ENCODE measurements around the genes USP17L22, USP17L28 and USP17L30.

DNA sequence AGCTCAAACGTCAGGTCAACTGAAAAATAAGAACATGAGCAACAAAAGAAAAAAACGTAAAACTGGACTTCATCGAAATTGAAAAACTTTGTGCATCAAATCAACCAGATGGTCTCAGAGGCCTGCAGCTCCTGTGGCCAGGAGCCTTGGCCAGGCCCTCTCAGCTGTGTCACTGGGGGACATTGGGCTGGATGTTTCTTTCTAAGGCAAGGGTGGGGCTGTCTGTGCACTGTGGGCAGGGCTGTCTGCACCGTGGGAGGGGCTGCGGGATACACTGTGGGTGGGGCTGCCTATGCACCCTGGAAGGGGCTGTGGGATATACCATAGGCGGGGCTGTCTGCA is 31.4 kb downstream of the ACOX3 start:
- RAMPAGE, long total RNA, result no peak
- RRBS, result no CpG with 5 or more reads among the region's 6 CpGs

GRCh38 chr4:8438393-8439092 is 2.0 kb downstream of the ACOX3 start:
- RAMPAGE, long total RNA, result no peak
- RRBS, result 83% methylated on average over 2 of the region's 13 CpGs

- RAMPAGE, long total RNA, result no peak
- RRBS, result no CpG with 5 or more reads among the region's 3 CpGs
These were observed 1.3 kb downstream of the ACOX3 start for GRCh38 chr4:8439162-8439771.

- RAMPAGE, long total RNA, result no peak
- RRBS, result 20% methylated on average over 6 of the region's 23 CpGs
These were observed 32.6 kb downstream of the TRMT44 start for GRCh38 chr4:8472984-8473801.

DNA sequence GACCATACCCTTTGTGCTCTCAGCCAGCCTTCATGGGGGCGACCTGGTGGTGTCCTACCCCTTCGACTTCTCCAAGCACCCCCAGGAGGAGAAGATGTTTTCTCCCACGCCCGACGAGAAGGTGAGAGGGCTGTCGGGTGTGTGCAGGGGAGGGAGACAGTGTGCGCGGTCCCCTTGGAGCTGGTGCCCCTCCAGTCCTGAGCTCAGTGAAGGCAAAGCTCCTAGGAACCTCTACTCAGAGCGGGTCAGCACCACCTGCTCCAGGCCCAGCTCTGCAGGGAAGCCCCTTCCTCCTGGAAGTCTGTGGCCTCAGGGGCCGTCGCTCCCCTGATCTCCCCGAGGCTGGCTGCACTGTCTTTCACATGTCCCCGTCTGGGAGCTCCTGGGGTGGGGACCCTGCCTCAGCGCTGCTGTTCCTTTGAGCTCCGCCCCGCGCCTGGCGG is 14.8 kb downstream of the CPZ start:
- RAMPAGE, long total RNA, result no peak
- RRBS, result no CpG with 5 or more reads among the region's 18 CpGs

DNA sequence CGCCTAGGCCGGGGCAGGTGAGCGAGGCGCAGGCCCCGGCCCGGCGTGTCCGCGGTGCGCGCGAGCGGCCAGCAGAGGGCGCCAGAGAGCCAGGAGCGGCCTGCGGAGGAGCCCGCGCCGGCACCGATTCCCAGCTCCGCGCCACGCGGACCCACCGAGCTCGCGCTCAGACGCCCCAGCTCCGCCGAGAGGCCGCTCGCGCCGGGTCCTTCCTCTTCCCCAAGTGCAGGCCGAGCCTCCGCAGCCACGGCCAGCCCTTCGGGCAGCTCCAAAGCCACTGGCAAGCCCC is 128.9 kb upstream of the HMX1 start:
- RAMPAGE, long total RNA, result no peak
- RRBS, result no CpG with 5 or more reads among the region's 38 CpGs

GRCh38 chr4:9267283-9267902 is at the start of gene USP17L22:
Gene USP17L22 (plus strand): TSS chr4:9267619.
- RAMPAGE, long total RNA, result no peak
- RRBS, result no CpG with 5 or more reads among the region's 22 CpGs

- RAMPAGE, long total RNA, result no peak
- RRBS, result no CpG with 5 or more reads among the region's 16 CpGs
These were observed at the start of gene USP17L28 for GRCh38 chr4:9348717-9349039. Gene USP17L28 (plus strand): TSS chr4:9348893.

DNA sequence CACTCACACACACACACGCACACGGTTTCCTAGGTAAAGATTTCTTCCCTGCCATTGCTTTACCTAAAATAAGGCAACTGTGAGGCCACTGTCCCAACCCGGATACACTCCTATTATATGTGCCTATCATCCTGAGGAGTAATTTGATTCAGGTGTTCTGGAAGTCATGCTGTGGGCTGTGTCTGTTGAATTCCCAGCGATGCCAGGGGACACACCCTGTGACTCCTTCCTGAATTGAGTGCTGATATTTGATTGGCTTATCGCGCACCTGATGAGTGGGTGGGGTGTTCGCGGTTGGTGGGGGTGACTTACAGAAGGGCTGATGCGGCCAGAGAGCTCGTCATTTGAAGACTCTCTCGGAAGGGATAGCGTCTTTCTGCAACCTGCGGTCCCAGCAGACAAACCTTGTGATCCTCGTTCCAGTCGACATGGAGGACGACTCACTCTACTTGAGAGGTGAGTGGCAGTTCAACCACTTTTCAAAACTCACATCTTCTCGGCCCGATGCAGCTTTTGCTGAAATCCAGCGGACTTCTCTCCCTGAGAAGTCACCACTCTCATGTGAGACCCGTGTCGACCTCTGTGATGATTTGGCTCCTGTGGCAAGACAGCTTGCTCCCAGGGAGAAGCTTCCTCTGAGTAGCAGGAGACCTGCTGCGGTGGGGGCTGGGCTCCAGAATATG is at the start of gene USP17L30:
Gene USP17L30 (plus strand): TSS at position 429 of the 683 bp plus-strand sequence.
- RAMPAGE, long total RNA, result no peak
- RRBS, result no CpG with 5 or more reads among the region's 22 CpGs

- RAMPAGE, long total RNA, result no peak
- RRBS, result no CpG with 5 or more reads among the region's 8 CpGs
These were observed 2.5 kb upstream of the SLC2A9 start for GRCh38 chr4:10023744-10024164.

- RAMPAGE, long total RNA, result no peak
- RRBS, result no CpG with 5 or more reads among the region's 25 CpGs
These were observed 39.2 kb downstream of the WDR1 start for GRCh38 chr4:10077347-10077840.

DNA sequence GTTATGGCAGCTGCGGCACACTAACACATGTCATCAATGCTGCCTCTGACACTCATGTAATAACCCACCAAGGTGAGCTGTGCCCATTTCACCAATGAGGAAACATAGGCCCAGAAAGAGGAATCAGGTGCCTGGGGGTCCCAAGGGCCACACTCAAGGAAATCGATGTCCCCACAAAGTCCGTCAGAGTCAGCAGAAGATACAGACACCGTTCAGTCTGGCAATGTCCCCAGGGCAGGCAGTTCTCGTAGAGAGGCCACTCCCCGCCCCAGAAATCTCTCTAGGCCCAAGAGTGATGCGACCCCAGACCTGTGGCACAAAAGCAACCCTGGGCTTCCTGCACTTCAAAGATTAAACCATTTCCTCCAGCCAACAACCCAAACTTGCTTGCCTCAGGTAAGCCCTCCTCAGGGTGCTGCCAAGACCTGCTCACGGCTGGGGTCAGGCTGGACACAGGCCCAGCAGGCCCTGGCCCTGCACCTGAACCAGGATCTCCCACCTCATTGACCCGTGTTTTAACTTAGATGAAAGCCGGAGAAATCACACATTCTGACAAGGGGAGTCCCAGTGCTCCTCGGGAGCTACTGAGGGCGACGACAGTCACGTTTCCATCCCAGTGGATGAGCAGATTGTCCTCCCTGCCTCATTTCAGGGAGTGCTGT is 26.2 kb downstream of the WDR1 start:
- RAMPAGE, long total RNA, result no peak
- RRBS, result no CpG with 5 or more reads among the region's 14 CpGs

DNA sequence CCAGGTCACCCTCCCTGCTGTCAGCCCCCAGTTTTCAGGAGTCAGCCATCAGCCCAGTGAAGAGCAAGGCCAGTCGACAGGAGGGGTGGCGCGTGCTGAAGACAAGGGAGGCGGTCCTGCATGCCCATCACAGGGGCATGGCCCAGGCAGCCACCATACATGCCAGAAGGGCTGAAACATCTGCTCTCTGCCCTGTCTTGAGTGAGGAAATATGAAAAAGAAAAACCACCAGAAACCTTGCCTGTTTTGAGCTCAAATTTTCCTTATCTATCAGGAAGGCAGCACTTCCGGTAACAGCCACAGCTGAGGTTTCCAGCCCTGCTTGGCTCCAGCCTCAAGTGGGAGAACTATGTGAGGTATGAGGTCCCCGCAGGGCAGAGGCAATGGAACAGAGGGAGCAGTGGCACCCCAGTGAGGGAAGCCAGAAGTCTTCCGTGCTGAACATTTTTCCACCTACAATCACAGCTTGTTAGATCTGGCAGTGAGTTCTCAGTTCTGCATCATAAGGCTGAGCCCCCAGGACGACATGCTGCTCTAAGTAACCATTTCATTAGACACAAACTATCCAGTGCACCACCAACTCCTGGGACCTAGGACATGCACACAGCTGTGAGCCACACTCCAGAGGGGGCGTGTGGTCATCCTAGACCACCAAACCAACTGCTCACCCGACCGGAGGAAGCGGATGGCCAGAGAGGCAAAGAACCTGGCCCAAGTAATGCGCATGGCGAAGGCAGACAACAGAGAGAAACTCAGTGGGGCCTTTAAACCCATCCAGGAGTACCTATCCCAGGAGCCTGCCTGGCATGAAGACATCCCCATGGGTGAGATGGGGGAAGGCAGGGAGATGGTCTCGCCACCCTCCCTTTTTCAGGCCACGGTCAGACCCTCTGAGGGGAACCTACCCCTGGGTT is 22.7 kb downstream of the WDR1 start:
- RAMPAGE, long total RNA, result no peak
- RRBS, result no CpG with 5 or more reads among the region's 16 CpGs

GRCh38 chr4:10104159-10104832 is 12.3 kb downstream of the WDR1 start:
- RAMPAGE, long total RNA, result no peak
- RRBS, result no CpG with 5 or more reads among the region's 9 CpGs

- RAMPAGE, long total RNA, result no peak
- RRBS, result no CpG with 5 or more reads among the region's 31 CpGs
These were observed 797 bp upstream of the WDR1 start for GRCh38 chr4:10117155-10118036.

DNA sequence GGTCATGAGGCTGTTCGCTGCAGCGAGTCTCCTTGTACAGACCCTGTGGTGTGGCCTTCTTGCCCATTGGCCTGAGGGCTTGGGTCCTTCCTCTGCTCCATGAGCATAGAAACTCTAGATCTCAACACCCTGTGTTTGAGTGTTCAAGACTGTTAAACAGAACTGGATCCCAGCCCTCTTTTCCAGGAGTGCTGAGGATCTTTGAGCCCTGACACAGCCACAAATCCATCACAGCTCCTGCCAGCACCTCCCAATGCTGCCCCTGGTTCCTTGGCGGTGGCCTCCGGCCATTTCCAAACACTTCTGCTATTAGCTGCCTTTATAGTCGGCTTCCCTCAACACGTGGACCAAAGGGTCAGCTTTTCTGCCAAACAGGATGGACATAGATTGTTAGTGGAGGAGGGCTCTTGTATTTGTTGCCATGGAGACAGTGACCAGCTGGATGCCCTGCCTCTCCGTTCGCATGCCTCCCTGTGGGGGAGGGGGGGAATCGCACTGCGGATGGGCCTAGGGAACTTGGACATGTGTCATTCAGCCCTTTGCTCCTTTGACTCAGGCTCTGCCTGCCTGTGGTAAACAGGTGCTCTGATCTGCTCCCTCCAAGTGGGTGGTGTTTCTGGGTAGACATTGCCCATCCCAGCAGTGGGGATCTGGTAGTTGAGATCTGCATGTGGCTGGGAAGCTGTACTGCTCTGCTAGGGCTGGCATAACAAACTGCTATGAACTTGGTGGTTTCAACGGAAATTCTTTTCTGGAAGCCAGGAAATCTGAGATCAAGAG is 6.8 kb upstream of the WDR1 start:
- RAMPAGE, long total RNA, result no peak
- RRBS, result no CpG with 5 or more reads among the region's 11 CpGs

- RAMPAGE, long total RNA, result no peak
- RRBS, result no CpG with 5 or more reads among the region's 8 CpGs
These were observed 69.1 kb upstream of the WDR1 start for GRCh38 chr4:10185255-10186446.

- RAMPAGE, long total RNA, result no peak
- RRBS, result no CpG with 5 or more reads among the region's 3 CpGs
These were observed 115.4 kb upstream of the WDR1 start for GRCh38 chr4:10232039-10232346.

DNA sequence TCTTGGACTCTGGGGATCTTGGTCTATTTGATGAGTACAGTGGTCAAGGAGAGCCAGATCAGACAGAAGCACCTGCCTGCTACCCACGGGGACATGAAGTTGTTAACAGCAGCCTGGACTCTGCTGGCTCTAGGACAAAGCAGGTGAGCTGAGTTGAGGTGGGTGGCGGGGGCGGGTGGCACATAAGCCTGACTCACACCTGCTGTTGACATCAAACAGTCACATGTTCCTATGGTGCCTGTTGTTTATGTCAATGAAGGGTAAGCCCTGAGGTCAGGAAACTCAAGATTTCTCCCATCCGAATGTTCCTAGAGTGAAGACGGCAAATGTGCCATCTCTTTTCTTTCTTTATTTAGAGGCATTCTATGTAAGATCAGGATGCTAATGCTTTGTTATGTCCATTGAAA is 50.2 kb upstream of the CLNK start:
- RAMPAGE, long total RNA, result no peak
- RRBS, result no CpG with 5 or more reads among the region's 5 CpGs

- RAMPAGE, long total RNA, result no peak
- RRBS, result 2% methylated on average over 6 of the region's 56 CpGs
These were observed 1.6 kb downstream of the HS3ST1 start for GRCh38 chr4:11426661-11428004.

Measured in epithelial cell of alveolus of lung (primary cell).